Mammary microvascular endothelial cell (primary cell): ENCODE results near the genes USP8 and MAPK6.

GRCh38 chr15:47401433-47401892 lies 315.8 kb upstream of the SEMA6D start:
- RAMPAGE, long total RNA: no peak

DNA sequence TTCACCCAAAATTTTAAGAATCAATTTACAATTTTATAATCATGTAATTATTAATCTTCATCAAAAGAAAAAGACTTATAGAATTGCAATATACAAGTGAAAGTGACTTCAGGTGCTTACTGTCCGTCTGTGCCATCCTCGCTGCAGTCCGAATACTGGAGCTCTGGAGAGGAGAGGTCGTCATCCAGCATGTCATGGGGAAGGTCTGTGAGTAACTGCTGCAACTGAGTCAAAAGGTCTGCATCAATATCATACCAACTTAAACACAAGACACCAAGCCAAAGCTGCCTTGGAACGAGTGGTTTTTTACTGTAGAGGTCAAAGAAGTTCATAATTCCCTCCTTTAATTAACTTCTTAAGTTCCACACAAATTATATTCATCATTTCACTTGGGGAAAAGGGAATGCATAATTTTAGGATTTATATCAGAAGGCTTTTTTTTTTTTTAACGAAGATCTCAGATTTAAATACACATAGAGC lies 13.0 kb downstream of the CEP152 start:
- RAMPAGE, long total RNA: no peak

DNA sequence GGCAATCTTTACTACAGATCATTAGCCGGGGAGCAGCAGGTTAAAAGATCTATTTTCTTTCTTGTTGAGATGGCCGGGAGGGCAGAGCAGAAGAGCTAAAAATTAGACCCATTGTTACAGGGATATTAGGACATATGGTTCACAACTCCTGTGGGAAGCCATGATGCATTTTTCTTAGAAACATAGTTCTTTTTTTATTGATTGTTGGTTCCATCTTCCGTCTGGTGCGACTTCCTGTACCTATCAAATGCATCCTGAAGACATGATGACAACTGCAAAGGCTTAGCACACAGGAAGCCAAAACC lies 337 bp upstream of the SHC4 start:
- RAMPAGE, long total RNA: no peak

- RAMPAGE, long total RNA: no peak
Measured at GRCh38 chr15:49621636-49622481, 1.0 kb downstream of the DTWD1 start.

GRCh38 chr15:50340143-50340991 lies 14.6 kb downstream of the GABPB1 start:
- RAMPAGE, long total RNA: no peak

DNA sequence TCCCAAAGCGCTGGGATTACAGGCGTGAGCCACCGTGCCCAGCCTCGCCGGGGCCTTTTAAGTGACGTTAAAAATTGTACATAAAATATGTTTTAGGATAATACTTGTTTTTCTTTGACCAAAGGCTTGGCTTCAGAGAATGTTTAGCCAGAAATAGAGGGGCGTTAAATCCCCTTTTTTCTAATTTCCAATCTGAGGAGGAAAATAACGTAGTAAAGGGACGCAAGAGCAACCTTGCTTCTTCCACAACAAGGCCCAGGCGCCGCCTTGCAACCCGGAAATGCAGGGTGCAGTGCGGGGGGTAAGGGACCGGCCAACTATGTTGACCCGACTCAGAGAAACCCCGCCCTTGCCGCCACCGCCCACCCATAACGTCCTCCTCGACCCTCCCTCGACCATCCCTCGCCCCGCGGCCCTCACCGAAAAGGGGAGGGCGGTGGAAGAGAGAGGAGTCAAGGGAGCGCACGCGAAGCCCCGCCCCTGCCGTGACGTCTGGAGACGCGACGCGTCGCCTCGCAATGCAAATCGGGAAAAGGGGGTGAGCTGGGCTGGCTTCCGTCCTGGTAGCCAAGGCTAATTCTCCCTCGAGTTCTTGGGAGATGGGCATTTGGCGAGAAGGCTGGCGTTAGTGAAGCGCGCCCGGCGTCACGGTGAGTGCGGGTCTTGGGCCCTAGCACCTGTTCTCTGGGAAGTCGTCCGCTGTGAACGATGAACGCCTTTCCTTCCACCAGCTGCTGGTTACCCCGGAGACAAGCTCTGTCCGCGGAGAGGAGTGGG lies at the start of gene USP8:
USP8 (plus strand) TSS at position 541 of the 777 bp plus-strand sequence.
- RAMPAGE, long total RNA: start-site peak on the plus strand centred at position 570 of the sequence, 54 bp wide, 324 and 123 reads in 2 replicates

DNA sequence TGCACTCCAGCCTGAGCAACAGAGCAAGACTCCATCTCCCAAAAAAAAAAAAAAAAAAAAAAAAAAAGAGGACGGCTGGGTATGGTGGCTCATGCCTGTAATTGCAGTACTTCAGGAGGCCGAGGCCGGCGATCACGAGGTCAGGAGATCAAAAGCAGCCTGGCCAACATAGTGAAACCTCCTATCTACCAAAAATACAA lies 51.1 kb downstream of the TRPM7 start:
- RAMPAGE, long total RNA: no peak

GRCh38 chr15:51228400-51228649 lies 110.1 kb downstream of the CYP19A1 start:
- RAMPAGE, long total RNA: no peak

- RAMPAGE, long total RNA: no peak
Measured at GRCh38 chr15:51724695-51725162, 12.7 kb downstream of the LYSMD2 start.

- RAMPAGE, long total RNA: no peak
Measured at GRCh38 chr15:51874473-51875033, 45.1 kb downstream of the TMOD3 start.

DNA sequence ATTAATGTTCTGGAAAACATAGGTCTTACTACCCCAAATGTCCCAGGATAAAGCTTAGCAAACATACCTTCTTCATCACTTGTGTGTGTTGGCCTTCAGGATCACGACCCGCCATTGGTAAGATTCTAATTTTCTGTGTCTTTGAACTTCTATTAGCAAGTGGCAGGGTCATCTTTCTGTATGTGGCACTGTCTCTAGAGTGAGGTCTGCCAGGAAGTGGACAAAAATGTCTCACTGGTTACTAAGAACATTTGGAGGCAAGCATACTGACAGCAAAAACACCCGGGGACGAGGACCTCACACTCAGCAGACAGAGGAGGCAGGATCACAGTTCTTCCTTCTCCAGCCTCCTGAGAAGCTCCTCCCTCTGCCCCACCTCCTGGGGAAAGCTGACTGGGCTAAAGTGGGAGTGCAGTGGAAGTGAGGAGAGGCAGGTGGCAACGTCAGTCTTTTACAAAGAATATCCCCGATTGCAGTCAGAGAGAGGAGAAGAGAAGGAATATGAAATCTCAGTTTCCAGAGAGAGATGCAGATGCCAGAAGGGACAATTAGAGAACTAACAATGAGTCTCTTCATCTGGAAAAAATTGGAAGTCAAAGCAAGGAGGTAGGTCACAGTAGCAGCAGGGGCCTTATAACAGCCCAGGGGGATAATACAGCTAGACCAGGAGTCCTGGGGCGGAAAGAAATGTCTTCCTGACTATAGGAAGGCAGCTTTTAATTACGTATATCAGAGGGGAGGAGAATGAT lies 47.4 kb downstream of the LEO1 start:
- RAMPAGE, long total RNA: no peak

- RAMPAGE, long total RNA: no peak
Measured at GRCh38 chr15:51935471-51936747, 35.7 kb downstream of the LEO1 start.

DNA sequence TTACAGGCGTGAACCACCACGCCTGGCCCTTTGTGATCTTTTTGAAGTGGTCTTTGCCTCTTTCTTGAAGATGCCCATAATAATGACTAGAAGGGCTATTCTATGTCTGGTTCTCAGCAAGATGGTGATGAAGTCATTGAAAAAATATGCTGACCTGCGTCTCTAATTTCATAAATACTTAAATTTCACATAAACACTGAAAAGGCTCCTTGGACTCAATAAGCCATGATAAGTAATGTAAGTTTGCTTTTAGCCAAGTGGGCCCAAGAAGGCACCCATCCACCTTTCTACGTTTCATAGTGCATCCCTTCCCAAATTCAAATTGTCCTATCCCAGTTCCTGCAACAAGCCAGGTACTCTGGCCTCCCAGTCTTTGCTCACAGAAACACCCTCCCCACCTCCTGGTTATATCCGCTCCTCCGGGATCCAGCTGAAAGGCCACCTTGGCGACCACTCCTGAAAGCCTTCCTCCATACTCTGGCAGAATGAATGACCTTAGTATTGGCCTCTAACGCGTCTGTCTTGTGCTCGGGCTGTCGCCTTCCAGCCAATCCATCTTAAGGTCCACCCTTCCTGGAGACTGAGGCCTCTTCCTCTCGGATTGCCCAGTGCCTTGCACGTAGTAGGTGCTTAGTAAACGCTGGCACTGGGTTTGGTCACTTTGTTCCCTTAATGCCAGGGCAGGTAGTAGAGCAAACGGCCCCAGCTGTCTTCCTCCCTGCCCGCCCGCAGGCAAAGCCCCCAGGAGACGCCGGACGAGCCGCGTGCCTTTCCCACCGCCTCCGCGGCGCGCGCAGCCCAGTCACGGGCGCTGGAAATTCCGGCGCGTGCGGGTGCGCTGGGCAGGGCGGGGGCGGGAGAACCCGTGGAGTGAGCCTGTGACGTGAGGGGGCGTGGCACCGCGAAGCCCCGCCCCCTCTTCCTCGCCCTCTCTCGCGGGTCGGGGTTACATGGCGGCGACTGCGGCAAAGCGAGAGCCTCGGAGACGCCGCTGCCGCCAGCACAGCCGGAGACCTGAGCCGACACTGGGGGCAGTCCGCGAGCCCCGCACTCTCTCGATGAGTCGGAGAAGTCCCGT lies at the start of gene MAPK6:
MAPK6 (plus strand) TSS at position 919 of the 1,078 bp plus-strand sequence.
- RAMPAGE, long total RNA: start-site peak on the plus strand centred at position 937 of the sequence, 13 bp wide, 118 and 84 reads in 2 replicates

DNA sequence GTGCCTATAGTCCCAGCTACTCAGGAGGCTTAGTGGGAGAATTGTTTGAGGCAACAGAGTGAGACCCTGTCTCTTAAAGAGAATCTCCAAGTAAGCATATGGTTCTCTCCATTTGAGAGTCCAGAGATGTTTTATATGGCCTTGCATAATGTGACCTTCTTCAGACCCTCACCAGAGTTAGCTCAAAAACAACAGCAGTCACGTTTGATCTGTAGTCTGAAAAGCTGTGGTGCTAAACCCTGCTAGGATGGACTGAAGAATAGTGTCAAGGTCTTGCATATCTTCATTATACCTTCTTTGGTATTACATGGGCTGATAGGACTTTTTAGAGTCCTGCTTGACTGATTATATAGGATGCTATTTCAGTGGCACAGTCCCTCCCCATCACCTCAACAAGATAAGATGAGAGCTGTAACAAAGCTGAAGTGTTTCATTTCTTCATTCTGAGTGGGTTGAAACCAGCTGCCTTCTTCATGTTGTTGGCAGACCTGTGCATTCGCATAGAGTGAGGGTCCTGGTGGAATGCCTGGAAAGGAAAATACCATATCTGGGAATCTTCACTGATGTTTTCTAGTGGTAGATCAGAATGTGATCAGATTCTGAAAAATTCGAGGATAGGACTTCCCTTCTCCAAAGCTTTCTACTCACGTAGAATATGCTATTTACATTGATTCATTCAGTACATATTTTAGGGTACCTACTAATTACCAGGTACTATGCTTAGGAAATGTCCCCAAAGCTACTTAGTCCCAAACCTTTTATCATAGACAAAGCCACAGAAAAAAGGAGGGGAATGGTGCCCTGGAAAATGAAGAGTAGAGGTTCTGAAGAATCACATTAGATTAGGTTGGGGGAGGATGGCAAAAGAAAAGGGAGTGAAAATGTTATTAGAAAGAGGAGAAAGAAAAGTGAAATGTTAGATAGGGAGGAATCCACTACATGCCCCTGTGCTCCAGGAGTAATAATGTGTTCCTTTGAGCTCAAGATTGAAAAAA lies 18.4 kb downstream of the MAPK6 start:
- RAMPAGE, long total RNA: no peak

DNA sequence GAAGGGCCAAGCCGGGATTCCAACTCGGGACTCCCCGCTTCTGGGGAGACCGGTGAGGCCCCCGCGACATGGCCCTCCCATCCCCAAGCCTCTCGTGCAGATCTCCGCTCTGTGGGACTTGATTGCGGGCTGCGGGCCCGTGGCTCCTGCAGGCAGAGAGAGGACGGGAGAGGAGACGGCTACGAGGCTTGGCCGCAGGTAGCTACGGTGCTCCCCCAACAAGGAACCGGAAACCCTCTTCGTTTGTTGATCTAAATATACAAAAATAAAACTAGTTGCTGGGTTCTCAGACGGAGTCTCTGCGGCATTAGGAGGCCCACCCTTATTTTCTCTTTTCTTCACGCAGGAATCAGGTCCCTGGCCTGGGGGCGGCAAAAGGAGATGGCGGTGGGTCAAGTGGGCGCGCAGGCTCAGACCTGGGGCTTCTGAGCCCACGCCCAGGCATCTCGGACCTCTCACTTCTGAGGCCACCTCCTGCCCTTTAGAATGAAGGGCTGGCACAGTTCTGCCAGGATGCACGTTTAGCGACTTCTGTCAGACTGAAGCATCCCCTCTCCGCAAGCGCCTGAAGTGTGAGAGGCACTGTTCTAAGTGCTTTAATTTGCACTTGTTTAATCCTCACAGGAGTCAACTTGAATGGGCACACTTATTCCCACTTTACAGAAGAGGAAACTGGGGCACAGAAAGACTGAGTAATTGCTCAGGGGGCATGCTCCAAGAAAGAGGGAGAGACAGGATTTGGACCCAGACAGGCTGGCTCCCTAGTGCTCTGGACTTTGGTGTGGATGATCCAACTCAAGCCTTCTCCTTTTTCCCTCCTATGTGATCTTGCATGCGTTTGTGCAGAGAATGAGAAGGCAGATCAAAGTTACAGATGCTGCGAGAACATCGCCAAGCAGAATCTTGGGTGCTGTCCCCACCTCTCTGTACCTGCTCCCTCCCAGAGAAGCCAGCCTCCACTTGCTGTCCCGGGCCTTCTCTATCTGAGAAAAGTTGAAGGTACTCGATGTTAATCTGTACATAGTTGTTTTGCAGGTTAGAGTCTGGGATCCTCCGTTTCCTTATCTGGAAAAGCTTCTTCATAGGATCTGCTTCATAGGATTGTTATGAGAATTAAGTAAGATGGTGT lies 10.6 kb downstream of the GNB5 start:
- RAMPAGE, long total RNA: no peak

DNA sequence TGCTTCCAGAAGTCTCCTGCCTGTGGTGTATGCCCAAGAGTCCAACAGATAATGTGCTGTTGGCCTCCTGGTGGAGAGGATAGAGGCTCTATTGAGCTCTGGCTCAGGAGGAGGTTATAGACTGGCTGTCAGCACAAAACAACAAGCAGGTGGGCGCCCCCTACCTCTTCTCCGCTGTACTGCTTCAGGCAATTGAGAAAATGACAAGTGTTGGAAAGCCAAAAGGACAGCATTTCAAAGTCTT lies 17.1 kb upstream of the GNB5 start:
- RAMPAGE, long total RNA: no peak

DNA sequence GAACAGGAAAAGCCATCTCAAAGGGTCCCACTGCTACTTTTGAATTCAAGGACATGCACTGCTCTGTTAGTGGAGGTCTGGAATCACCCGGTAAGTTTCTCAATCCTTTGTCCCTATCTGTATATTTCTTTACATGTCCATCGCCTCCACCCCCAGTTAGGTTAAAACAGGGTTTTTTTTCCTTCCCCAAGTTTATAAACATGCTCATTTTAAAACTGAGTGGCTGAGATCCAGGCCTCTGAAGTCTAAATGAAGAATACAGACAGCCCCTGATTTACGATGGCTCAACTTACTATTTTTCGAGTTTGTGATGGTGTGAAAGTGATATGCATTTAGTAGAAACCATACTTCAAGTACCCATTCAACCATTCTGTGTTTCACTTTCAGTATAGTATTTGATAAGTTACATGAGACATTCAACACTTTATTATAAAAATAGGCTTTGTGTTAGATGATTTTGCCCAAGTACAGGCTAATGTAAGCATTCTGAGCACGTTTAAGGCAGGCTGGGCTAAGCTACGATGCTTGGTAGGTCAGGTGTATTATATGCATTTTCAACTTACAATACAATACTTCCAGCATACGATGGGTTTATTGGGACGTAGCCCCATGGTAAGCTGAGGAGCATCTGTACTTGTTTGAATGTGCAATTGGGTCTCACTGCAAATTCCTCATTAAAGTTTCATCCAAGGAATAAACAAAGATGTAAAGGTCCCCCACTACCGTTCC lies 30.6 kb upstream of the GNB5 start:
- RAMPAGE, long total RNA: no peak

DNA sequence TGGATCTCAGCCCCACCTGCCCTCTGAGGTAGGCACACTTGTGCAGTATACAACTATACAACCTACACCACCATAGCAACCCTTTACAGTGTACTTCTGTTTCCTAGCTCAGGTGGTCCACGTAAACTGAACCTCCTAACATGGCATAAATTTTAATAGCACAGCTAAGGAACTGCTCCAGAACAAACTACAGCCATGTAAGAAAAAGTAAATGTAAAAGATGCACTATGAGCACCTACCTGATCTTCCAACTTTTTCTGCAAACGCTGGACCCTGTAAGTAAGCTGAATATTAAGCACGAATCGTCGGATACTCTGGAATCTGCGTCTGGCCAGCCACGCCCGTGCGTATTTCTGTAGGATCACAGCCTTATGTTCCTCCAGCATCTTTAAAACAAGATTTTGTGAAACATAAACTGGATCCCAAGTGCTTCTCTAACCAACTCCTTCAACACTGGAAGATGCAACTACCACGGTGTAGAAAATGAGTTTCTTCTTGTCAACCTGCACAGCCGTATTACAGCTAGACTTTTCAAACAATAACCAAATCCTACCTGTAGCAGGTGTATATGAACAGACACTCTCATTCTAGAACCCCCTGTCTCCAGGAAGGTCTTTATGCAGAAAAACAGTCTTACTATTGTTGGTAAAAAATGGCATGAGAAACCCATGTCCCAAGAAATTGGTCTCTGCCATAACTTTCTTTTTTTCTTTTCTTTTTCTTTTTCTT lies 48.5 kb upstream of the GNB5 start:
- RAMPAGE, long total RNA: no peak

GRCh38 chr15:52256377-52256774 lies 39.2 kb downstream of the MYO5C start:
- RAMPAGE, long total RNA: no peak

DNA sequence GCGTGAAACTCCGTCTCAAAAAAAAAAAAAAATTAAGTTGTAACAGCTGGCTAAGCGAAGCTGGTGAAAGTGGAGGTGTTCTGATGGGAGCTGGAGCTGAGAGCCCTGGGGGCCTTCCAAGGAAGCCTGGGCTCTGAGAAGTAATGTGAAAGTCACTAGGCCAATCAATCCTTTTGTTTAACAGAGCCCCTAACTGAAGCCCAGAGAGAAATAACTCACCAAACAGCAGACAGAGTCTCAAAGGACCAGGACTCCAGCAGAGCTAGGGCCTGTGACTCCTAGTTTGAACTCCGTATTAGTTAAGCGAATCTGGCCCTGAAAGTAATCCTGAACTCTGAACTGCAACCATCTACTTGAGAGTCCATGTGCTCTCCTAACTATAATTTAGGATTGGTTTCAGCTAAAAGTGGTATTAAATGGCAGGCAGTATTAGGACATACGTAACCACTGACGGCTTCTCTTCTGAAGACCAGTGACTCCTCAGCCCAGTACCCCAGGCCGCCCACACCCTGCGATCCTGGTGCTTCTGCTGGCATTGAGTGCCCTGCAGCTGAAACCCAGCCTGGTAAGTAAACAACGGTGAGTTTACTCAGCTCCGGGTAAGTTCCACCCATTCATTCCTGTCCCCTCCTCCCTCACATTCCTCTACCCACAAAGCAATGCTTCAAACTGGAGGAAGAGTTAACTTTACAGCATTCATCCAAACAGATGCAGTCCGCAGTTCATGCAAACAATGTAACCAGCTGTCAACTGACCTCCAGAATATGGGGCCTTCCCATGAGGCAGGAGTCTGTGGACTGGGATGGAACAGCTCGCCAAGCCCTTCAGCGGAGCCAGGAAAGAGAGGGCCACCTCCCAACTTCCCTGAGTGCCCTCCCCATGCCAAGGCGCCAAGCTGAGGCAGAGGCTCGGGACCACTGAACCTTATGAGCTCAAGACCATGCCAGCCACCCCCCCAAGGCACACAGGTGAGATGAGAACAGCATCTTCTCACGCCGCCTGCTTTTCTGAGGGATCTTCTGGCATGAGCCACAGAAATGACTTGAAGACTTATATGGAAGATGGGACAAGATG lies 7.3 kb downstream of the MYO5C start:
- RAMPAGE, long total RNA: no peak